GM23248 (cell line): ENCODE measurements around the genes NBL1 and PLA2G2F.

DNA sequence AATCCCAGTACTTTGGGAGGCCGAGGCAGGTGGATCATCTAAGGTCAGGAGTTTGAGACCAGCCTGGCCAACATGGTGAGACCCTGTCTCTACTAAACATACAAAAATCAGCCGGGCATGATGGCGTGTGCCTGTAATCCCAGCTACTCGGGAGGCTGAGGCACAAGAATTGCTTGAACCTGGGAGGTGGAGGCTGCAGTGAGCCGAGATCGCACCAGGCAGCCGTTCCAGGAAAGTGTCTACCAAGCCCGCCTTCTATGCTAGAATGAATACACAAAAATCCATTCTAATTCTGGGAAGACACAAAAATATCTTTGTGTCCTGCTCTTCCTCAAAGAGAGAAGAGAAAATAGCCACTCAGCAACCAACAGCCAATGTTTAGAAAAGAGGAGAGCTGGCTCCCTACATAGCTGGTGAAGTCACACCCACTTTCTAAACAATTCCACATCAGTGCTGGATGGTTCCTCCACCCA is 19.3 kb downstream of the EMC1 start:
- RAMPAGE, long total RNA: no peak

GRCh38 chr1:19274598-19275075 is 13.9 kb downstream of the AKR7A3 start:
- RAMPAGE, long total RNA: no peak

GRCh38 chr1:19328515-19328714 is 16.3 kb downstream of the SLC66A1 start:
- RAMPAGE, long total RNA: no peak

- RAMPAGE, long total RNA: no peak
These were observed 32.3 kb downstream of the SLC66A1 start for GRCh38 chr1:19344338-19344908.

GRCh38 chr1:19352503-19353322 is 40.6 kb downstream of the SLC66A1 start:
- RAMPAGE, long total RNA: no peak

DNA sequence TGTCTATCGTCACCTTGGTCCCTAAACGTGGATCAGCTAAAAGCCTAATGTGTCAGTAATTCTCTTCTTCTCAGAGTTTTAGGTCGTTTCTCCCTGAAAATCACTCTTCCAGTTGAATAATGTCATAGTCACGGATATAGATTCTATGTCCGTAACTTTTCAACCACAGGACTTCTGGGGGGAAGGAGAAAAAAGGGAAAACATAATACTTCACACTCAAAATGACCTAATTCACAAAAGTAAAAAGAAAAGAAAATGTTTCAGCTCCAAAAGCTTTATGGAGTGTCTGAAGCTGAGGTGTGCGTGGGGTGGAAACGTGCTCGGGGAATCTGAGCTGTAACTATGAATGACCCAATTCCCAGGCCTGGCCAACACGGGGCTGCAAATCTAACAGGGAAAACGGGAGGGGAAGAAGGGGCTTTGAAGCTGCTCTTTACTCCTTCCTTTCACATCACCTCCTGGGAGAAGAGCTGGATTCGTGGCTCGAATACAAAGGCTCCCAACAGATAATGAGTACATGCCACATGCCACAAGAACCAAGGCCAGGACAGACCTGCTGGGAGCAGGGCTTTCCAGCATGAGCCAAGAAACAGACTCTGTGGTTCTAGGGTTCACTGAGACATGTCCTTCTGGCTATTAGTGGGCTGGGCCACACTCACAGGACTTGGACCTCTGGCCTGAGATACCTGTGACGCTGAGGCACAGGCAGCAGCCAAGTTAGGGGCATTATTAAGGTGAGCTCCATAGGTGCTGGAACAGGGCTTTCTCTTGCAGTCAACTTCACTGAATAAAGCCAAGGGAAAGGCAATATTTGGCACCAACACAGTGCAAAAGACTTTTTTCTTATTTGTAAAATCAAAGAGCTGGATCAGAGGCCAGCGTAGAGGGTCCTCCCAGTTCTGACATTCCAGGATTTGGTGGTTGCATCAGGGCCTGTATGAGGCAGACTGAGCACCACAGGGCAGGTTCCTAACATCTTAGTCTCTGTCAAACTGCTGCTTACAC is 51.5 kb downstream of the SLC66A1 start:
- RAMPAGE, long total RNA: no peak

- RAMPAGE, long total RNA: no peak
These were observed 57.7 kb downstream of the SLC66A1 start for GRCh38 chr1:19369758-19370233.

DNA sequence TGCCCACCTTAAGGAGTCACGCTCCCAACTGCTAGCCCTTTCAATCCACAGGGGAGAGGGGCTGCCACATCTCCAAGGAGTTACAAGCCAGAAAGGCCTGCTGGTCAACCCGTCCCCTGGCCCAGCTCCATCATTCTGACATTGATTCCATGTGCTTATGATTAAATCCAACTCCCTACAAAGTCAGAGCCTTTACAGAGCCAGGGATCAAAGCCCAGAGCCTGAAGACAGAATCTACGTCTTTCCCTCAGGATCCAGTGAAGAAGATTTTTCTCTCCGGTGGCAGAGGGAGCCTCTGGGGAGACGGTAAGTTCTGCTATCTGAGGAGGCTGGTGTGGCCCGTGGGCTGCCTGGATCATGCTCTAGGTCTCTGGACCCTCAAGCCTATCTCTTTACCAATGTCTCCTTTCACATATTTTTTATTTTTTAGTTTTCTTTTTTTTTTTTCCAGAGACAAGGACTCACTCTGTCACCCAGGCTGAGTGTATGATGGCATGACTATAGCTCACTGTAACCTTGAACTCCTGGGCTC is 61.2 kb downstream of the SLC66A1 start:
- RAMPAGE, long total RNA: no peak

DNA sequence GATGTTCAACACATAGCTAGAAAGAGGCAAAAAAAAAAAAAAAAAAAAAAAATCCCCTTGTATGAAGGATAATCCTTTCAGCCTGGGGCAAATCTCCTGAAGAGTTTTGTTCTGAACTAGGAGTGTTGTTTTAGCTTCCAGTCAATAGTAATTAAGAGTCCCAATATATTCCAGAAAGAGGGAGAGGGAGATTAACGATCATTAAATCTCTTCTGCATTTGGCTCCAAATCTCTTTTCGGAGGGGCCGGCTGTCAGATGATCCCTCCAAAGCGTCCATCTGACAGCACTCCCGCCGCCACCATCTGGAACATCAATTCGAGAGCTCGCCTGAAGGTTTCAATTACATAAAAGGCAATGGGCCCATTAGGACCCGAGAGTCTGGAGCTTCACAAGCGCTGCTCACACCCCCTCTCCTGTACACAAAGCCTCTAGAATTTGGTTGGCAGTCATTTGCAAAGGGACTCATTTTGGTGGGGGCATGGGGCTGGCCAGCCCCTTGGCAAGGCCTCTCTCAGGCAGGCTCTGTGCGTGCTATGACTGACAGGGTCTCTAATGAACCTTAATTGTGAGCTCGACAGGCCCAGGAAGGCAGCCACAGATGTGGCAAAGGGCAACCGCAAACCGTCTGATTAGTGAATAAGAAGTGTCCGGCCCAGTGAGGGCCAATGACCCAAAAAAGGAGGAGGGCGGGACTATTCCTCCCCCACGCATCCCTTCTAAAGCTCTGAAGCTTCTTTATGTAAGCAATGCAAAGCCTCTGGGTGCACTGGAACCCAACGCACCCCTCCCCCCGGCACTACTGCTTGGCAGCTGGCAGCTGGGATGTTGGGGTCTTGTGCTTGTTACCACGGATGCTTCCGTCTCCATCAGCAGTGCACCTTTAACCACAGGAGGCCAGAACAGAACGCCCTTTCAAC is 79.6 kb downstream of the CAPZB start:
- RAMPAGE, long total RNA: no peak

- RAMPAGE, long total RNA: no peak
These were observed 41.0 kb downstream of the CAPZB start for GRCh38 chr1:19444462-19444702.

DNA sequence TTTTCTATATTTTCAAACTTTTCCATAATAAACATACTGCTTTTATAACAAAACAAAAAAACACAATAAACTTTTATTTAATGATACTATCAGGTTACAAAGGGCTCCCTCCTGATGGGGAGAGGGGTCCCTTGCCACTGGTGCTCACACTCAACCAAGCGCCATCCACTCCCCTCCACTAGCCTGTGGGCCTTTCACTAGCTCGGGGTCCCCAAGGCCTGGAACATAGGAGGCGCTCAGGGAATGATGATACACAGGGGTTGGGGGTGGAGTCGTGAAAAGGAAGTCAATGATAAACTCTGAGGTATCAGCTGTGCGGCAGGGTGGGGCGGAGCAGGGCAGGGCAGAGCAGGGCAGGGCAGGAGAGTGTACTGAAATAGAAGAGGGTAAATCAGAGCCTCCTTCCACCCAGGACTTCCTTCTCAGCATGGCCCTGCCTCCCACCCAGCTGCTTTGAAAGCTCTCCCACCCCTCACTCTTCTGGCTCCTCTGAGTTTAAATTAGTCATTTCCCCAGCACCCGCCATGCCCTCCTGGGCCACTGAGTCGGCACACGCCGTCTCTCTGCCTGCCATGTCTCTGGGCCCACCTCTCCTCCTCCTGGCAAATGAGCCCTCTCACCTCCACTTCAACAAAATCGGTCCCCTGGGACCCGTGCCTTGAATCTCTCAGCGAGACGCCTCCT is 17.0 kb downstream of the CAPZB start:
- RAMPAGE, long total RNA: no peak

DNA sequence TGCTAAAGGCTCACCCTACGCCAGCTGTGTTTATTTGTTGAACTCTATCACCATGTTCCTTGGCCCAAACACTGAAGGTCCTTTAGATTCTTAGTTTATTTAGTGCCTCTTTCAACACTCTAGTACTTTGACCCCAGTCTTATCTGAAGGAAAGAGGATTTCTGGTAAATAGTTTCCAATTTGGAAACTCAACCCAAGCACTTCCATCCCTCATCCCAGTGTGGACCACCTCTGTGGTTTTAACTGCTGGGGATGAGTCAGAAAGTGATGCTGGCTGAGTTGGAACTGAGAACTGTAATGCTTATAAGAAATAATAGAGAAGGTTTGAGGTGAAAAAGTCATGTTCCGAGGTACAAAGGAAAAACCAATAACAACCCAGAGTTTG is 19.6 kb upstream of the CAPZB start:
- RAMPAGE, long total RNA: no peak

GRCh38 chr1:19612857-19613667 is 16.3 kb downstream of the MICOS10 start:
- RAMPAGE, long total RNA: no peak

- RAMPAGE, long total RNA: no peak
These were observed 20.6 kb upstream of the NBL1 start for GRCh38 chr1:19623337-19624155.

DNA sequence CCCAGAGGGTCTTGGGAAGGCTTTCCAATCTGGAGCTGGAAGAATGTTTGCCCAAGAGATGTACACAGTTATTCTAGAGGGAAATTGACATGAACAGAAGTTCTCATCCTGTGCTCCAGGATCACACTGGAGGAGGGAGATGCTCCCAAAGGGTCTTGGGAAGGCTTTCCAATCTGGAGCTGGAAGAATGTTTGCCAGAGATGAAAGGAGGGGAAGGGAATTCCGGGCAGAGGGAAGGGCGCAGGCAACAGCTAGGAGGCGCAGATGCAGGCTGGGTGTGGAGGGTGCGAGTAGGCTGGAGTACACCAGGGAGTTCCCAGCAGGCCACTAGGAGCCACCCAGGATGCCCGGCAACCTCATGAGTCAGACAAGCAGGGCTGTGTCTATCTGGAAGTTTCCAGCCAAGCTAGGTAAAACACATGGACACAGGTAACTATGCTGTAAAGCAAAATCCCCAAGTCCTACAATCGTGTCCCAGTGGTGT is 1.1 kb upstream of the NBL1 start:
- RAMPAGE, long total RNA: no peak

GRCh38 chr1:19643926-19644057 is 319 bp upstream of the NBL1 start:
- RAMPAGE, long total RNA: no peak

- RAMPAGE, long total RNA: no peak
These were observed at the start of gene NBL1 for GRCh38 chr1:19644058-19644590. Gene NBL1, plus strand, starts transcription at chr1:19644311.

GRCh38 chr1:19860413-19860703 is 21.8 kb upstream of the OTUD3 start:
- RAMPAGE, long total RNA: no peak

- RAMPAGE, long total RNA: no peak
These were observed at the start of gene PLA2G2F for GRCh38 chr1:20139055-20139448. Gene PLA2G2F, plus strand, starts transcription at chr1:20139323.

DNA sequence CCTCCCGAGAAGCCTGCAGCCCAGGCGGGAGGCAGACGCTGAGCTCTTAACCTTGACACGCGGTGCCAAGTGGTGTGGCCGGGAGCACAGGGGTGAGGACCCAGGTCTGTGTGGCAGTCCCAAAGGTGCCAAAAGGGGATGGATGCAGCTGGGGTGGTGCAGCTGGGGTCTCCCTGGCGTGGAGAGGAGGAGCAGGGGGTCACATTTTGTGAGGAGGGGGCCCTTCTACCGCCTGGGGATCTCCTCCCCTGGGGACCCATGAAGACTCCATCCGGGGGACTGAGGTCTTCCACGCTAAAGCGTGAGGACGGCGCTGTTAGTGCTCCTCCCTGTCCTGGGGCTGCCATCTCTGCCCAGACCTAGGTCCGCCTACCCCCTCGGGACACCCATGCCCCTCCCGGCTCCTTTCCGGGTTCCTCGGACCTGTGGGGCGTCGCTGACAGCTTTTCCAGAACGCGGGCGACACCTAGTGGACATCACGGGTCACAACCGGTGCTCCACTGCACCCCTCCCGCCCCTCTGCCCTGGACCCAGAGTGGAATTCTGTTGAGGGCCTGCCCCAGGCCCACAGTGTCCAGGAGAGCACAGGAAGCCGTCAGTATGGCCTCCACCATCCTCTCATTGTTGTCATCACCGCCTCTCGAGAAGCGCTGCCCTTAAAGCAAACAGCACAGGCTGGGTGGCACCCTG is 13.1 kb downstream of the PLA2G2F start:
- RAMPAGE, long total RNA: no peak